LNCaP clone FGC (cell line): Measurements from ENCODE around the gene FANCC.

- RRBS, 2 experiments, result no CpG with 5 or more reads among the region's 4 CpGs
Measured at GRCh38 chr9:94464588-94465176, 90.3 kb downstream of the MFSD14B start.

- RRBS, 2 experiments, result no CpG with 5 or more reads among the region's 17 CpGs
Measured at GRCh38 chr9:94553885-94554337, 39.7 kb downstream of the FBP2 start.

DNA sequence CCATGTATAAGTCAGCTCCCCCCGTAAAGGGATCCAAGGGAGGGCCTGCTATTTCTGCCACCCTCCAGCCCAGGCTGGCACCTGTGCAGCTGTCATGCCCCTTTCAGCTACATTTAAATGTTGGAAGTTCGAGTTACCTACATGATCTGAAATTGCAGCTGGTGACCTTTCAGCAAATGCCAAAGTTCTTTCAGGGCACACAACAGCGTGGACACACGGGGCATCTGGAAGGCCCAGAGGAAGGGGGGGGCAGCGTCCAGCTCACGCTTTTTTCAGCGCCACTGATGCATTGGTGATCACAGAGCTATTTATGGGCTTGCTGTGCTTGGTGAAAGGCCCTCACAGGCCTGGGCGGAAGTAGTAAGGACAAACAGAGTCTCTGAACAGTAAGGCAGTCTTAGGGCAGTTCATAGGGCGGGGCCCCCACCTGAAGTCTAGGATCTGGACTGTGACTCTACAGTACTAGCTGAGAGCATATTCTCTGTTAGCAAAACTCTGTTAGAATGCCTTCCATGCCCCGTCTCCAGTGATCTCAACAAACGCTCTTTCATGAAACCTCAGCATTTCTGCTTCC lies 6.6 kb upstream of the FBP2 start:
- RRBS, 2 experiments, result no CpG with 5 or more reads among the region's 11 CpGs

GRCh38 chr9:94801183-94801722 lies 74.8 kb downstream of the AOPEP start:
- RRBS, 2 experiments, result no CpG with 5 or more reads among the region's 2 CpGs

GRCh38 chr9:94805474-94806061 lies 79.1 kb downstream of the AOPEP start:
- RRBS, 2 experiments, result no CpG with 5 or more reads among the region's 3 CpGs

DNA sequence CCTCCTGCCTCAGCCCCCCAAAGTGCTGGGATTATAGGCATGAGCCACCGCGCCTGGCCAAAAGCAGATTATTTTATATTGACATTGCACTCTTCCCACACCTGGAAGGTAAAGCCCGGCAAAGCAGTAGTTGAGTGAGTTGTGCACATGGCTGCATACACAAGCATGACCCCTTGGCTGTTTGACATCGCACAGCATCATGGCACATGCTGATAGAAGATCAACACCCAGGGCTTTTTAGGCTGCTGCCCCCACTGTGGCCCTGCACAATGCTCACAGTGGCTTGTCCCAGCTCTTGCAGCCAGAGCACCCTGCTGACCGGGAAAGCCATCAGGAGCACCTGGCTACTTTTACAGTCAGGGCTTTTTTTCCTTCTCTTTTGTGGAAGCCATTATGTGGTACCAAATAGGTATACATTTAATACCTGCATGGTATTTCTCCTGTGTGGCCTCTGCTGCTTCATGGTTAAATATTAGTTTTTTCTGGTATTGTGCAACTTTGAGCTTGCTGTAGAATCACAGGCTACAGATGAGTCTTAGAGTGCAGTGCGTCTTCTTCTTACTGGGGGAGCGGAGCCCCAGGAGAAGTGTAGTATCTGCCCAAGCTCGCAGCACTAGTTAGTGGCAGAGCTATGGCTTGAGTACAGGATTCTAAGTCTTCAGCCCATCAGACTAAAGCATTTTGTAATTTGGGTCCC lies 264.5 kb downstream of the AOPEP start:
- RRBS, 2 experiments, result no CpG with 5 or more reads among the region's 8 CpGs

- RRBS, 2 experiments, result no CpG with 5 or more reads among the region's 7 CpGs
Measured at GRCh38 chr9:94994798-94995695, 268.5 kb downstream of the AOPEP start.

DNA sequence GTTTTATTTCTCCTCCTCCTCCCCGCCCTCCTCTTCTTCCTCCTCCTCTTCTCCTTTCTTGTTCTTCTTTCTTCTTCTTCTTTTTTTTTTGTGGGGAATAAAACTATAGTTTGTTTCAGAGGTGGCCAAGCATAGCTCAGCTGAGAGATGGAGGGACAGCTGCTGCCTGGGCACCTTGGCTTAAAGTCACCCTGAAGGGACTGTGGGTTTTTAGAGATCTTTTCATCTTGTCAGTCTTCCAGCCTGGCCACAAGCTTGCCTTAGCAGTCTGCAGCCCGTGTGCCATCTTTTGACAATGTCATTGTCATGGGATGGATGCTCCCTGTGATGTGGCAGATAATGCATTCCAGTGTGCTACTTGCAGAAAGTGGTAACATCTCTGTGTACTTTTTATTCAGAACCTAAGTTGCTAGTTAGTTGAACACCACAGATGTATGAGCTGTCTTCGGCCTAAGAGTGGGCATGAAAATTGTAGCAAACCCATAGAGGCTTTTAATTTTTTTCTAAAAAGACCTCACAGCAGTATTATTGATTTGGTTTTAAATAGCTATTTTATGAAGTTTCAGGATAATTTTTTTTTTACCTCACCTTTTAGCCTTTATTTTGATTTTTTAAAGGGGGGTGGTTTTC lies 280.8 kb downstream of the FANCC start:
- RRBS, 2 experiments, result no CpG with 5 or more reads among the region's 3 CpGs

DNA sequence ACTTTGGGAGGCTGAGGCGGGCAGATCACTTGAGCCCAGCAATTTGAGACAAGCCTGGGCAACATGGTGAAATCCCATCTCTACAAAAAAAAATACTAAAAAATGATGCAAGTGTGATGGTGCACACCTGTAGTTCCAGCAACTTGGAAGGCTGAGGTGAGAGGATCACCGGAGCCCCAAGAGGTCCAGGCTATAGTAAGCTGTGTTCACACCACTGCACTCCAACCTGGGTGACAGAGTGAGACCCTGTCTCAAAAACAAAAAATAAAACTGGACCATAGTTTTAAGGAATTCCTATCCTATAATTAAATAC lies 278.2 kb downstream of the FANCC start:
- RRBS, 2 experiments, result no CpG with 5 or more reads among the region's 2 CpGs

- RRBS, 2 experiments, result no CpG with 5 or more reads among the region's 4 CpGs
Measured at GRCh38 chr9:95055131-95055651, 262.3 kb downstream of the FANCC start.

DNA sequence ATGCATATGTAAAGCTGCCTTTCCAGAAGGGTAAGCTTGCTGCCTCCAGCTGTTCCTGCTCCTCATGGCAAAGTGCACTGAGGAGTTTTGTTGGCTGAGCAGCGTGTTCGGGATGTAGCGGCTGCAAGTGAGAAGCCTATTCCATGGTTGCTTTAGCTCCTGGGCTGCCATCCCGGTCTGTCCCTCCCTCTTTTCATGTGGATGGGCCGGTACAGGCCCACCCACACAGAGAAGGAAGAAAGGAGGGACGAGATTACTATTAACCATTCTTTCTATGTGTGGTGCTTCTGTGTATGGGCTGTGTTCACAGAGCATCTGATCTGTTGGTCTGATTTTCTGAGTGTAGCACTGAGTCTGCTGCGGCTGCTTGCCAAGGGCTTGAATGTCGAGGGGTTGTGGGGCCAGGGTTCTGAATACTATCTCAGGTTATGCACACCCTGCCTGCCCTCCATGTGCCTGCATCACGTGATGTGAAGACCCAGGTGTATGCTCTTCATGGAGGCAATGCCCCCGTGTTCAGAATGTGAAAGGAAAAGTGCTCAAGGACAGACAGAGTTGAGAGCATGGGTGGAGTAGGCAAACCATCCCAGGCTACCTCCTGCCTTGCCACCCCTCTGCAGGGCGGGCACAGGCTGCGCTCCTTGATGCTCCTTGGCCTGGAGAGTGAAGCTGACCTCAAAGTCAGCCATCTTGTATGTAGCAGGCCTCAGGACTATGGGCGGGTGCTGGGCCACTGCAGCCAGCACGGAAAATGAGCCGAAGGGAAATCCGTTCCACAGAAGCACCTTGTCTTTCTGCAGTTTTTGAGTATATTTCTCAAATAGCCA lies 254.9 kb downstream of the FANCC start:
- RRBS, 2 experiments, result no CpG with 5 or more reads among the region's 16 CpGs

GRCh38 chr9:95077637-95078441 lies 239.7 kb downstream of the FANCC start:
- RRBS, 2 experiments, result no CpG with 5 or more reads among the region's 21 CpGs

GRCh38 chr9:95083706-95083966 lies 233.9 kb downstream of the FANCC start:
- RRBS, 2 experiments, result no CpG with 5 or more reads among the region's 6 CpGs

DNA sequence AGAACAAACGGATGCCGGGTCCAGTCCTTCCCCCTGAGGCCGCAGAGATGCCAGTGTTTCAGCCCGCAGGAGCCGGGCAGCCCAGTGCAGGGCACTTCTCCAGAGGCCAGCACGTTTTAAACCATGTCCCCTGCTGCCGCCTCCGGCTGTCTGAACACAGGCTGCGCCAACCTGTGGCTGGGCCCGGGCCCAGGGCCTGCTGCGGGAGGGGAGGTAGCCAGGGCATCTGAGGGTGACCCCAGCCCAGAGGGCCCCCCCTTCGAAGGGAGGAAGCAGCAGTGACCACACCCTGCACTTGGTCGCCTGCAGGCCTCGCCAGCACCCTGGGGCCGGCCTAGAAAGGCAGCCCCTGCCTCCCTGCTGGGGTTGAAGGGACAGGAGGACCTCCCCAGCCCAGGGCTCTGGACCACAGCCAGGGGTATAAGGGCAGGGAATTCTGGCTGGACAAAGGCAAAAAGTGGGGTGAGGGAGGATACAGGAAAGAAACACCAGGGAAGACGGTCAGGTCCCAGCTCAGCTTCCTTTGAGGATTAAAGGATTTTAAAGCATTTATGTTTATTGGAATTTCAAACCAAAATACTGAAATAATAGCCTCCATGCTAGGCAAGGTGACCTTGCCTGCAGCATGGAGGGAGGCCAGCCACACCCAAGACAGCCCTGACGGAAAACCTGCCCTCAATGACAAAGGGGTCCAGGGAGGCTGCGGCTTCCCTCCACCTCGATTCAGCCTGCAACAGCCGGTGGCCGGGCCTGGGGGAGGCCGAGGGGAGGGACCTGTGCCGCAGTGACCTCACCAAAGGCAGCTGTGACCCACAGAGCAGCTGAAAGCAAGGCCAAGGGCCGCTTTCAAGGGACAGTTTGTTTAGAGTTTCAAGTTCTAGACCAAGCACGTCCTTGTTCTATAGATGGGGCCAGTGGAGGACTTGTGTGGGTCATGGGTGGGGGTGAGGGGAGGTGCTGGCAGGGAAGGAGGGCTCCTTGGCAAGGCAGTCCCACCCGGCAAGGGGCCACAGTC lies 226.9 kb downstream of the FANCC start:
- RRBS, 2 experiments, result 82 to 85% methylated on average over 9 of the region's 26 CpGs

DNA sequence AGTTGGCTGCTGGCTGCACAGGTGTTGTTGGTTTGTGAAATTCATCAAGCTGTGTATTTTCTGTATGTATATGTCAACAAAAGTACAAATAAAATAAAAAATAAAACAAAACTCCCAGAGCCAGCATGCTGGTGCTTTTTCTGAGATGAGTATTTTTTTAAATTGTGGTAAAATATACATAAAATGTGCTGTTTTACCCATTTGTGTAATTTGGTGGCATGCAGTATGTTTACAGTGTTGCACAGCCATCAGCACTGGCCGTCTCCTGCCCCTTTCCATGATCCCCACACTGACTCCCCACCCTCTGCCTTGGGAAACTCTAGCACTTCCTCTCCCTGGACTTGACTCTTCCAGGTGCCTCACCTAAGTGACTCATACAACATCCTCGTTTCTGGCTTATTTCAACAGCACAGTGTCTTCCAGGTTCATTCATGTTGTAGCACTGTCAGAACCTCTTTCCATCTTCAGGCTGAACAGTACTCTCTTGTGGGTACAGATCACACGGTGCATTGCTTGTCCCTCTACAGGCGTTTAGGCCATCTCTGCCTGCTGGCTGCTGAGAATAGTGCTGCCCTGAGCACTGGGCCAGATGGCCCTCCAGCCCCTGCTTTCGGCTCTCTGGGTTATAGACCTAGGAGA lies 212.0 kb downstream of the FANCC start:
- RRBS, 2 experiments, result no CpG with 5 or more reads among the region's 5 CpGs

GRCh38 chr9:95131166-95132028 lies 186.1 kb downstream of the FANCC start:
- RRBS, 2 experiments, result no CpG with 5 or more reads among the region's 6 CpGs

- RRBS, 2 experiments, result no CpG with 5 or more reads among the region's 16 CpGs
Measured at GRCh38 chr9:95134177-95135016, 183.1 kb downstream of the FANCC start.

GRCh38 chr9:95317174-95318162 lies at the start of gene FANCC:
Gene FANCC (minus strand): TSS chr9:95317709.
- RRBS, 2 experiments, result 2 to 3% methylated on average over 22 of the region's 98 CpGs

GRCh38 chr9:95462162-95463318 lies 46.5 kb downstream of the PTCH1 start:
- RRBS, 2 experiments, result 86 to 87% methylated on average over 5 of the region's 32 CpGs

DNA sequence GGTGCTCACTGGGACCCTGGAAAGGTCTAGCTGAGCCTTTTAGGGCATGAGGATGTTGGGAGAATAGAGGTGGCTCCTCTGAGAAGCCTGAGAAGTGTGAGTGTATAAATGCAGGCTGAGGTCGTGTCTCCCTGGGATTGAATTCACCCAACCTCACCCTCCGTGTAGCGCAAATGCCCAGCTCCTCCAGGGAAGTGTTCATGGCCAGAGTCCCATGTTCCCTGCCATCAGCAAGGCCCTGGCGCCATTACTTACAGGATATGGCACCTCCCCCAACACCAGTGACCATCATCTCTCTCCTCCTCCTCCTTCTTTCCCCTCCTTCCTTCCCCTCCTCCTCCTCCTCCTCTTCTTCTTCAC lies 206.8 kb downstream of the HSD17B3 start:
- RRBS, 2 experiments, result no CpG with 5 or more reads among the region's 4 CpGs